Metastatic Liver Carcinoma in the Adrenal Gland (tissue), 2 donors: ENCODE data around the genes GMEB1 and MECR.

DNA sequence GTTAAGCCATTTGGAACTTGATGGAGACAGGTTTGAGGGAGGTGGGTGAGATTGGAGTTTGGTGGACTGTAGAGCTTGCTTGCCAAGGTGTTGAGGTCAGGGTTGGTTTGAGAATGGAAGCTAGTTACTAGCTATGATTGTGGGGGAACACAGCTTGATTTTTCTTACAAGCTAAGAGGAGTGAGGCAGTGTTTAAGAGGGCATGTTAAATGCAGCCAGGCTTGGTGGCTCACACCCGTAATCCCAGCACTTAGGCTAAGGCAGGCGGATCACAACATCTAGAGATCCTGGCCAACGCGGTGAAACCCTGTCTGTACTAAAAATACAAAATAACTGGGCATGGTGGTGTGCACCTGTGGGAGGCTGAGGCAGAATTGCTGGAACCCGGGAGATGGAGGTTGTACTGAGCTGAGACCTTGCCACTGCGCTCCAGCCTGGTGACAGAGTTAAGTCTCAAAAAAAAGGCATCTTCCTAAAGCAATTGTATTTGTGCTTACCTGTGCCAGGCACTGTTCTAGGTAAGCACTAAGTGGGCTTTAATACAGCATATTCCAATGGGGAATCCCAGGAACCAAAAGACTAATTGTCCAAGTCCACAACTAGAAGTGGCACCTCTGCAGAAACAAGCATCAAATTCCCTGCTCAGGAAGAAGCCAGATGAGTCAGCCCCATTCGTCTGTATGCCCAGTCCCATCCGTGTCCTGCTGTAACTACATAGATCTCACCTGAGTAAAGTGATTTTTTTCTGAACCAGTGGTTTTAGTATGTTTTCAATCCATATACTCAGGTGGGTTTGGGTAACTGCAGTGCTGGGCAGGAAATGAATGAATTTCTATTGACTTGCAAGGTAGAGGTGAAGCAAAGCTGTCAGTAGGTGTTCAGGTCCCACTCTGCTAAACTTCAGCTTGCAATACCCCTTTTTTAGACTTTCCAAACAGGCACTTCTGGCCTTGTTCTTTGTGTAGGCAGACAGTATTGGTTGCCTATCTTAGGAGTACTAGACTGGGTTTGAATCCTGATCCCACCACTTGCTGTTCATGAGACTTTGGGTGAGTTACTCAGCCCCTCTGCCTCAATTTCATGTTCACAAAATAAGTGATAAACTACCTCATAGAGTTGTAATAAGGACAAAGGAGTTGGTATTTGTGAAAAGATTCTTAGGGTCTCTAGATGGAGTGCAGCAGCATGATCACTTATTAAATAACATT lies 4.7 kb downstream of the RCC1 start:
- PRO-cap, 2 experiments: no peak in any of the 2 experiments

GRCh38 chr1:28642277-28642642 lies 607 bp downstream of the TAF12 start:
- PRO-cap, 2 experiments: no peak in any of the 2 experiments

GRCh38 chr1:28668529-28669308 lies at the start of gene GMEB1:
TSS of gene GMEB1 (plus strand) at chr1:28668784.
- PRO-cap, 2 experiments: peak in 2 of 2 experiments; most common plus-strand start chr1:28668784 (in 2); most common minus-strand start chr1:28668730 (in 2)

GRCh38 chr1:28773097-28773768 lies 36.5 kb downstream of the YTHDF2 start:
- PRO-cap, 2 experiments: no peak in any of the 2 experiments

GRCh38 chr1:28983659-28984484 lies 69.5 kb downstream of the EPB41 start:
- PRO-cap, 2 experiments: peak in 1 of 2 experiments; most common minus-strand start chr1:28984154 (in 1)

GRCh38 chr1:29149728-29150514 lies 26.2 kb upstream of the TMEM200B start:
- PRO-cap, 2 experiments: no peak in any of the 2 experiments

DNA sequence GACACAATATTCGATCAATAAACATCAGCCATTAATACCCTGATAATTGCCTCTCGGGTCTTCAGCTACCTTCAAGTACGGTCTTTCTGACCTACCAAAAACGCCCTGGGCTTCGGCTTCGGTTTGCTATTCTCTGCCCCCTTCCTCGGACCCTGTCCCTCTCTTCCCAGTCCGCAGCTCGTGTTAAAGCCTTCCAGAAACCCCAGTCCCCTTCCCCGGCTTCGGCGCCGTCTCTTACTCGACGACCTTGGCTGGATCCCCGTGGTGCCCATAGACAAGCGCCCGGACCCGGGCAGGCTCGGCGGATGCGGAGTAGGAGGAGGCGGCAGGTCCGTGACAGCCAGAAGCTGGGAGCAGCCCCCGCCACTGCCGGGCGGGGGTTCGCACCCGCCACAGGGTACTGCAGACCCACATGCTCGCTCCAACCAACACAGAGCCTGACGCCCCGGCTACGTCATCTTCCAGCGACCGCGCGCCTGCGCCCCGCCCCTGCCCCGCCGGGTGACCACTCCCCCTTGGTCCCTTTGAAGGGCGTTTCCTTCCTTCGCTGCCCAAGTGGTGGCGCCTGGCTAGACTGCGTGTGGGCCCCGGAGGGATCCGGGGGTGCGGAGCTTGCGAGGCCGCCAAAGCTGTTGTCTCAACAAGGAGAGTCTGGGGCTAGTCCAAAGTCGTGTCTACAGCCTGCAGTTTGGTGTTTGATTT lies at the start of gene MECR:
TSS of gene MECR (minus strand) at position 442 of the 702 bp plus-strand sequence.
- PRO-cap, 2 experiments: peak in 2 of 2 experiments; most common plus-strand start position 554 of the sequence (in 2); most common minus-strand start position 432 of the sequence (in 1)

DNA sequence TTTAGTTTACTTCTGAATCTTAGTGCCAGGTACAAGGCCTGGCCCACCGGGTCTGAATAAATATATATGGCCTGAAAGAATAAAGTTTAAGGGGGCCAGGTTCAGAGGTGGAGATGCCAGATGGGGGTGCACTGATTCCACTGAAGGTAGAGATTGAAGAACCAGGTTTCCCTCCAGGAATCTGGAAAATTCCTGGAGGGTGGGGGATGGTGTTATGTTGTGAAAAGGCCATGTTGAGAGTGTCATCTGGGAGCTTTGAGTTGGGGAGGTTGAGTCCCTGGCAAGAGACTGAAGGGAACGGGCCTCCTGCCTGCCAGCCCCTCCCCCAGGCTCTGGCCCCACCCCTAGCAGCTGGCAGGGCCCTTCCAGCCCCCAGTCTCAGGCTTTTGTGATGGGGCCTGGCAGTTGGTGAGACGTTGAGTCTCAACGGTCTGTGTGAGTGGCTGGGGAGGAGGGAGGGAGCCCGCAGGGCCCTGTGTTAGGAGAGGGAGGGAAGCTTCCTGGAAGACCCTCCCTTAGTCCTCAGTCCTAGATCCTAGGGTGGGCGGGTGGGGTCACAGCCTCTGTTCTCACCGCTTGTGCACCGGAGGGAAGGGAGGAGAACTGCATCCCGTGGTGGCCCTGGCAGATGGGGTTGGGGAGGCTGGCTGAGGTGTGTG lies 4.1 kb downstream of the PTPRU start:
- PRO-cap, 2 experiments: no peak in any of the 2 experiments

DNA sequence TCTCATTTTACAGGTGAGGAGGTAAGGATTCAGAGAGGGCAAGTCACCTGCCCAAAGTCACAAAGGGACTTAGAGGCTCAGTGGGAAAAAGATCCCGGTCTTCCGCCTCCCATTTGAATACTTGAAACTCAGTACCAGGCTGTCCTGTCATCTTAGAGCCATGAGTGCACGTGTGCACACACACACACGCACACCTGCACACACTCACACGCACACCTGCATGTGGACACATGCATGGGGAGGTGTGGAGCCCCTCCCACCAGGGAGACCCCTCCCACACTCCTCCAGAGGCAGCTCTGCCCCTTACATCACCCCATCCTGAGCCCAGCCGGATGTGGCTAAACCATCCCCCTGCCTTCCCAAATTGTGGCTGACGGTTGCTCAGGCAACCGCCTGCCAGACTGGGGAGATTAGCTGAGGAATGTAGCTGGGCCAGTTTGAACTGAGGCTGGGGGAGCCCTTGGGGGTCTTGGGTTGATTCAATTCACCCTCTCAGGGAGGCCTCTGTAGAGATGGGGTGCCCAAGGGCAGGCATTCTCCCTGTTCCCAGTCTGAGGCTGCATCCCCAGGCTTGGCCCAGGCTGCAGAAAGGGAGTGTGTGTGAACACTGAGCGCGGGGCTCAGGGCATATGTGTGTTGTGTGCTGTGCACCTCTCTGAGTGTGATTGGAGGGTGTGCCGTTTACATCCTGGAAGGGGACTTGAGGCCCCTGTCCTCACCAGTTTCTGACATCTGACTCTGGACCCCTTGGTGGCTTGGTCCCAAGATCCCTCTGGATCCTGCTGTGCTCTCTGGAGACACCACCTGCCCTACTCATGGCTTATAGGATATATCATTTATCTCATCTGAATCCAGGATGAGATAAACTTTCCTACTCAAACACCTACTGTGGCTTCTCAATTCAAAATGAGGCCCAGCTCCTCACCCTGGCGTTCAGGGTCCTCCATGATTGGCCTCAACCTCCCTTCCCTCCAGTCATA lies 13.0 kb downstream of the PTPRU start:
- PRO-cap, 2 experiments: no peak in any of the 2 experiments

DNA sequence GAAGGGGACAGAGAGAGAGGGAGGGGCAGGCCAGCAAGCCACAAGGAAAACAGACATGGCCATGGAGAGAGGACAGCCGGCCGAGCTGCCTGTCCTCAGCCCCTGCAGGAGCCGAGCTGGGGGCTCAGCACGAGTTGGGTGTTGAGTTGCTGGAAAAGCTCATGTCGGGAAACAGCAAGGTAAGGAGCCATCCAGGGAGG lies 548.7 kb downstream of the PTPRU start:
- PRO-cap, 2 experiments: no peak in any of the 2 experiments

DNA sequence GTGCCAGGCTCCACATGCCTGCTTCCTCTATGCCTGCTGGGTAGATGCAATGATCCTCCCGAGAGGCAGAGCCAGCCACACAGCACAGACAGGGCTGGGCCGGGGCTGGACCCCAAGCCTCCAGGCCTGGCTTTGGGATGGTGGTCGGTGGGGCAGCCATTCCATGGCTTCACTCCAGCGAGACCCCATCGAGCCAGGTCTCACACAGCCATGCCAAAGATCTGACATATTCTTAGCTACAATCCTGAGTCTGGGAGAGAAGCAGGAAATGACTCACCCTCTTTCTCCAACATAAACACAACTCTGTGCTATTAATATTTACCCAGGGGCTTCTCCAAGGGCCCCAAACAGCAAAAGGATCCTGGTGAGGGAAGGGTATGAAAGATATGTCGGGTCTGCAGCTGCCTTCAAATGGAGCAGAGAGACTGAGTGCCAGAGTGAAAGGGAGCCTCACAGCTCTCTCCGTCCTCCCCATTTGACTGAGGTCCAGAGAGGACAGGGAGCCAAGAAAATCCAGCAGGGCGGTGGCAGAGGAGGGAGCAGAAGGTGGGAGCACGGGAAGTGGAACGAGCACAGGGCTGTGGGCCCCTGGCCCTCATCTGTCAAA lies 639.5 kb downstream of the MATN1 start:
- PRO-cap, 2 experiments: no peak in any of the 2 experiments

DNA sequence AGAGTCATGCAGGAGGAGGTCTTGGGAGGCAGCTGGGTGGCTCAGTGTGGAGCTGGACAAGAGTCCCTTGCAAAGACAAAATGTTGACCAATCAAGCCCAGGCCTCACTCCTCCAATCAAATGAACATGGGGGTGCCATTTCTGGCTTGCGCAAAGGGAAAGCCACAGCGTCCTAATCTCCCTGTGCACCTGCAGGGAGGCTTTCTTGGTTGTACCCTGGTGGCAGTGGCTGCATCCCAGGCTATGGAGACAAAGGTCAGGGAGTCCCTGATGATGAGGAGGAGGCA lies 469.8 kb downstream of the MATN1 start:
- PRO-cap, 2 experiments: no peak in any of the 2 experiments

DNA sequence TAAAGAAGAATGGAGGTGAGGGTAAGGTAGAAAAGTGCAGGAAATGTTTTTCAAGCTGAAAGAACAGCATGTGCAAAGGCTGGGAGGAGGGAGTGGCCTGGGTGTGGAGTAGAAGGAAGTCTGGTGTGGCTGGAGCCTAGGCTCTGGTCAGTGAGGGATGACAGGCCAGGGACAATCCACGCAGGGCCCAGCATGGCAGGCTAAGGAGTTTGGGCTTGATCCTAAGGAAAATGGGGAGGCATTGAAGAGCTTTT lies 45.9 kb downstream of the MATN1 start:
- PRO-cap, 2 experiments: no peak in any of the 2 experiments

- PRO-cap, 2 experiments: no peak in any of the 2 experiments
Observed at GRCh38 chr1:30704253-30704662, 19.1 kb downstream of the MATN1 start.

GRCh38 chr1:30751186-30751813 lies 6.3 kb downstream of the LAPTM5 start:
- PRO-cap, 2 experiments: no peak in any of the 2 experiments

DNA sequence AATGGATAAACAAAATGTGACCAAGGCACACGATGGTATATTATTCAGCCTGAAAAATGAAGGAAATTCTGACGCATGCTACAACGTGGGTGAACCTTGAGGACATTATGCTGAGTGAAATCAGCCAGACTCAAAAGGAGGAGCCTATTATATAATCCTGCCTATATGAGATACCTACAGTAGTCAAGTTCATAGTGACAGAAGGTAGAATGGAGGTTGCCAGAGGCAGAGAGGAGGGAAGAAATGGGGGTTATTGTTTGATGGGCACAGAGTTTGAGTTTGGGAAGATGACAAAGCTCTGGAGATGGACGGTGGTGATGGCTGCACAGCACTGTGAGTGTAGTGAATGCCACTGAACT lies 23.0 kb upstream of the LAPTM5 start:
- PRO-cap, 2 experiments: peak in 2 of 2 experiments; most common plus-strand start position 192 of the sequence (in 1)

GRCh38 chr1:30913642-30914099 lies 5.1 kb upstream of the SDC3 start:
- PRO-cap, 2 experiments: no peak in any of the 2 experiments

GRCh38 chr1:31066052-31066388 lies 503 bp upstream of the PUM1 start:
- PRO-cap, 2 experiments: no peak in any of the 2 experiments

DNA sequence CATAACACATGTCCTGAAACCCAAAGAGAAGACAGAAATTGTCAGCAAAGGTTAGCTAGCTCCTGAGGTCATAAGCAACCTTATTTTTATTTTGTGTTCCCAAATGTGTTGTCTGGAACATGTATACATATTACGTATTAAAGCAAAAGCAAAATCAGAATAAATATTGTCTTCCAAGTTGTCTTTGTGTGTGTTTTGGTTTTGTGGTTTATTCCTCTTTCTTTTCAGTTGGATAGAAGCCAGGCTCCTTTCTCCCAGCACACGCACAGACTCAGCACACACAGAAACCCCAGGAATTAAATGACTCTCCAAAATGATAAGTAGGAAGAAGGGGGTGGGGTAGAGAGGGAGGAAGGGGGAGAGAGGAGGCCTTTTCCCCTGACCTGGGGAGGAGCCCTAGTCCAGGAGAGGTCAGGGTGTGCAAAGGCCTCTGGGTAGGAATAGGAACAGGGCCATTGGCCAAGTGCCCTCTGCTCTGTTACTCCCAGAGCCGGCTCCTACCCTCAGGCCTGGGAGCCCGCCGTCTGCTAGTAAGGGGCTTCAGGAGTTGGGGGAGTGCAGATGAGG lies 35.5 kb upstream of the PUM1 start:
- PRO-cap, 2 experiments: no peak in any of the 2 experiments

DNA sequence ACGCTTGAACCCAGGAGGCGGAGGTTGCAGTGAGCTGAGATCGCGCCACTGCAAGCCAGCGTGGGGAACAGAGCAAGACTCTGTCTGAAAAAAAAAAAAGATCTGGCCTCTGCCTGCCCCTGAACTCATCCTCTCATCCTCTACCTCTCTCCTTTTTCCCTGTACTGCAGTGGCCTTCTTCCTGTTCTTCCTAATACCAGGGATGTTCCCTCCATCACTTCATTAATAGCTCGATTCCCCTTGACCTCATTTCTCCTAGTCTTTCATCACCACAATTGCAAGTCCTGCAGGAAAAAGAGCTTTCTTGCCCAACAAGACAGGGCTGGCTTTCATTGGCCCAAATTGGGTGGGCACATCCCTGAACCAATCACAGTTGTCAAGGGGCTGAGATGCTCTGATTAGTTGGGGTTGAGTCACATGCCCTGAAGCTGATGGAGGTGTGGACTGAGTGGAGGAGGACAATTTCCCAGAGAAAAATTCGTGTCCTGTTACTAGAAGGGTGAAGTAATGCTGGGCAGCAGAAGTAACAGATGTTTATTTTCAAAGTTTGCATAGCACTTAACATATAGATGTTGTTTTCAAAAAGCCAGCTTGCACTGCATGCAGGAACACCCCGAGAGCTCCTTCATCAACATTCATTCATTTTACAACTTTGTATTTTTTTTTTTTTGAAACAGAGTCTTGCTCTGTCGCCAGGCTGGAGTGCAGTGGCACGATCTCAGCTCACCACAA lies 86.9 kb upstream of the PUM1 start:
- PRO-cap, 2 experiments: no peak in any of the 2 experiments